Metastatic Breast Carcinoma in the Ovary (tissue), 3 donors: Measurements from ENCODE around the genes CACYBP and SEC16B.

GRCh38 chr1:174999500-175000468, at the start of gene CACYBP:
TSS of gene CACYBP (plus strand) at chr1:174999947.
- PRO-cap, 3 experiments: peak in 3 of 3 experiments; most common plus-strand start chr1:174999714 (in 2); most common minus-strand start chr1:174999646 (in 3)

- PRO-cap, 3 experiments: no peak in any of the 3 experiments
Observed at GRCh38 chr1:175142360-175142643, 50.3 kb downstream of the KIAA0040 start.

- PRO-cap, 3 experiments: no peak in any of the 3 experiments
Observed at GRCh38 chr1:175840779-175841161, 97.4 kb upstream of the TNR start.

DNA sequence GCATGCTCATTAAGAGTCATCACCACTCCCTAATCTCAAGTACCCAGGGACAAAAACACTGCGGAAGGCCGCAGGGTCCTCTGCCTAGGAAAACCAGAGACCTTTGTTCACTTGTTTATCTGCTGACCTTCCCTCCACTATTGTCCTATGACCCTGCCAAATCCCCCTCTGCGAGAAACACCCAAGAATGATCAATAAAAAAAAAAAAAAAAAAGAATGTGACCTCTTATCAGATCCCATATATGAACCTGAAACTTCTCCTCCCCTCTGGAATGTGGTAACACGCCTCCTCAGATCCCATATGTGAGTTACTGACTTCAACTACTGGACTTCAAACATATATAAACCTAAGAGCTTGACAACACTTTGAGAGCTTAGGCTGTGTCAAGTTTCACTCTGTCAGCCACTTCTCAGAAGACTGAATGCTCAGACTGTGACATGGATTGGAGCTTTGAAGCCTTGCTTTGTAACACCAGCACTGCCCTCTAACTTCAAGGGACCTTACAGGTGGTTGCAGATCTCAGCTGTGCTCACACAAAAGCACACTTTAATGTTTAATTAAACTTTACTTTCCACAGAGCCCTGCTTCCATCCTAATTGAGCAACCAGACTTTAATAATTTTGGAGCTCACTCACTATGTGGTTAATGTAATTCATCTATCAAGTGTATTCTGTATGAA, 148.4 kb downstream of the COP1 start:
- PRO-cap, 3 experiments: no peak in any of the 3 experiments

- PRO-cap, 3 experiments: no peak in any of the 3 experiments
Observed at GRCh38 chr1:176068188-176068712, 138.8 kb downstream of the COP1 start.

DNA sequence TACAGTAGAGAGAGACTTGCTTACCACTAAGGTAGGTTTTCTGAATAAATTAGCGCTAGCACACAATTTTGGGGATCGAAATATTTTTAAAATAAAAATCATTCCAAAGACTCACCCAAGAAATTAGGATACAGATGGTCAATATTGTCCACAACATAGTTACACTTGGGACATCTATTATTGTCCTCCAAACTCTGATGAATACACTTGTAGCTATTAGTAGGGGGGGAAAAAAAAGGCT, 31.4 kb downstream of the COP1 start:
- PRO-cap, 3 experiments: no peak in any of the 3 experiments

DNA sequence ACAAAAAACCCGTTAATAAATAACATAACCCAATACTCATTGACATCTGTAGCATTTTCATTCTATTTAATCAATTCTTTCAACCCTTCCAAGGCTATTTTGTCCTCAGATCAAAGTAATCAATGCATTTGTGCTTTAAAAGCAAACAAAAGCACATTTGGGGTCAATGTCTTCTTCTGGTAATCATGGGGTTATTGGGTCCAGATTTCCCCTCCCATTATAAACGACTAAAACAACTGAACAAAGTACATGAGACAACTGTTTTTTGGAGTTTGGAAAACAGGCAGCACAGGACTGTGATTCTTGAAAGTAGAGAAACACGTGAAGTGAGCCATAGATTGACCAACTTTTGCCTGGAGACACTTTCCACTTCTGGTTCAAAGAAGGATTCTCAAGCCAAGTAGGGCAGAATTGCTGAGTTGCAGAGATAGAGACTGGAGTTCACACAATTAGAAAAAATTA, 42.2 kb downstream of the PAPPA2 start:
- PRO-cap, 3 experiments: no peak in any of the 3 experiments

GRCh38 chr1:176939940-176940299, 224.6 kb downstream of the ASTN1 start:
- PRO-cap, 3 experiments: no peak in any of the 3 experiments

DNA sequence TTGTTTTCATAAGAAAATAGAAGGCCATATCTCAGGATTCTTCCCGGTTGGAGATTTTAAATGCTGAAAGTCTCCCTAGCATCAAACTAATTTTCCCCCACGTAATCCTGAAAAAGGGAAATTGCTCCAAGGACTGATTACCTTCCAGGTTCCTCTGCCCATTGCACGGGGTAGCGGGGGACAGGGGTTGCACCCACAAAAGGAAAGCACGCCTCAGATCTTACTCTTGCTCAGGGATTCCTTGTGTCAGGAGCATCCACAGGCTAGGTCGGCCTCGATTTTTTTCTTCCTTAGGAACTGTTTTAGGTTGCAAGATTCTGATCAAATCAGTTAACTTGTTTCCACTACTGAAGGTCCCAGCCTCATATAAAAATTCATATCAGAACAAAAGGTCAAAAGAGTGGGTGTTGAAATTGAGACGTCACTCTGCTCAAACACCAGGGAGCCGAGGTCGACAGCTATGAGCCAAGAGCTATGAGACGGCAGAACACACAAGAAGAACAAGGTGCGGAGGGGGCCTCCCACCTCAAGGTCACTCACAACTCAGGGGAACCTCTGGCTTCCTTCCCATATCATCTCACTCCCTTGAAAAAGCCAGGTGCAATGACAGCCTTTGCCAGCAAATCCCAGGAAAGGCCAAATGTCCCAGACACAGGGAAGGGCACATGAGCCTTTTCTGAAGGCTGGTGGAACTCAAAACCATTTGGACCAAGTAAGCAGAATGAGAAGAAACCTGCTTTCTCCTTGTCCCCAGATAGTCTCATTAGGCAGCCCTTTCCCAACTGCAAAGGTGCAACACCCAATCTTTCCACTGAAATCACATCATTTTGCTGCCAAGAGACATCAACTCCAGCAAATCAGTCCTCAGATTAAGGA, 799 bp downstream of the SEC16B start:
- PRO-cap, 3 experiments: no peak in any of the 3 experiments

DNA sequence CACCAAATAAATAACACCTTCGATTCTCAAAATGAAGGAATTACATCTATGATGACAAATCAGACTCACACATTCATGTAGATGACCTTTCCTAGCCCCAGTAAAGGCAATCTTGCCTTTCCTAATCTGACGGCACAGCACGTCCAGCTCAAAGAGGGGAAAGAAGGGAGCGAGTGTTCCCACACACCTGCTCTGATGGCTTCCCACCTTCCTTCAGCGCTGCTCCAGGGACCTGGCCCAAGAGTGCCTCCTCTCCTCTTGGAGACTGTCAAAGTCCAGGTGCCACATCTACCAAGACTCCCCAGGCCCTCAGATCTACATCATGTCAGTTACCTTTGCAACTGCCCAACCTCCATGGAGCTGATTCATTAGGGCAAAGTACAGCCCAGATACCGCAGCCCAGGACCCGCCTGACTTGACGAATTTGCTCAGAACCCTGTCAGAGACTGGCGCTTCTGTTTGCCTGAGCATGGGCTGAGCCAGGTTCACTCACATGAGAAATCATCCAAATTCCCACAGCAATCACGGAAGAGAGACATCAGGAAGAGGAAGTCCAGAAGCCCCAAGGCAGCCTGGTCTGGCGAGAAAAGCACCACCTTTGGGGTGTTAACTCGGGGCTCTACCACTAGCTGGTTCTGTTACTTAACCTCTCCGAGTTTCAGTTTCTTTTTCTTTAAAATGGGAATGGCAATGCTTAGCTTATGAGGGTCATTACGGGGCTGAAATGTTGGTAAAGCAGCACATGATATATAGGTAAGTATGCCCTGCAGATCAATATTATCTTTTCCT, at the start of gene SEC16B:
SEC16B (minus strand) TSS at position 362 of the 789 bp plus-strand sequence.
- PRO-cap, 3 experiments: no peak in any of the 3 experiments

DNA sequence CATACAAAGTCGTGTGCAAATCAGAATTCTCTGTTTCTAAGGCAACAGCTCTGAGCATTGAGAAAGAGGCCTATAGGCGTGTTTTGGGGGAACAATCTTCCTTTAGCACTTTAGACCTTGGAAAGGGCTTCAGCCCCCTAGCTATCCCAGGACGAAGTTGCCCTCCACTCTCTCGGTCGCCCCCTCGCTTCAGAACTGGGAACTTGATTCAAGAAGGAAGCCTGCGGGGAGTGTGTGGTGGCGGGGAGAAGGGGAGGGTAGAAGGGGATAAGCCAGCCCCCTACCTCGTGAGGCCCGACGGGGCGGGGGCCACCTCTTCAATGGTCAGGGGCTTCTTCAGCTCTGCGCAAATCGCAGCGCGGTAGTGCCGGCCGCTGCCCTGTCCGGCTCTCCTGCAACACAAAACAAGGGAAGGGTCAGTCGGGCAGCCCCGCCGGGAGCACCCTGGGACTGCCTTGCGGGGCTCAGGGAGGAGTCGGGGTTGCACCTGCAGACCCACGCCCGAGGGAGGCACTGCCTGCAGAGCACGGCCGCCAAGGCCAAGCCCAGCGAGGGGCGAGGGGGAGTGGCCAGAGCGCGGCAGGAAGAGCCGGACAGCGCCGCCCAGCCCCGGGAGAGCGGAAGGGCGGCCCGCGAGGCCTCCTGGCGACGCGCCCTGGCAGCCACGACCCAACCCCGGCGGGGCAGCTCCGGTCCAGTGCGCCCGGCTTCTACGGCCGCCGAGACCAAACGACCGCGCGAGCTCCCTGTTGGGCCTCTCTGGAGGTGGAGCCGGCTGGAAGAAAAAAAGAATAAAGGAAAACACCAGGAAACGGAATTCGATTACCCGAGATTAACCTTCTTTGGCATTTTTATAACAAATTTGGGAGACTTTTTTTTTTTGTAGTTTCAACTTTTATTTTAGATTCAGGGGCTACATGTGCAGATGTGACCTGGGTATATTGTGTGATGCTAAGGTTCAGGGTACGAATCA, 56.2 kb upstream of the RASAL2 start:
- PRO-cap, 3 experiments: peak in 3 of 3 experiments; most common plus-strand start position 672 of the sequence (in 3); most common minus-strand start position 515 of the sequence (in 2)

DNA sequence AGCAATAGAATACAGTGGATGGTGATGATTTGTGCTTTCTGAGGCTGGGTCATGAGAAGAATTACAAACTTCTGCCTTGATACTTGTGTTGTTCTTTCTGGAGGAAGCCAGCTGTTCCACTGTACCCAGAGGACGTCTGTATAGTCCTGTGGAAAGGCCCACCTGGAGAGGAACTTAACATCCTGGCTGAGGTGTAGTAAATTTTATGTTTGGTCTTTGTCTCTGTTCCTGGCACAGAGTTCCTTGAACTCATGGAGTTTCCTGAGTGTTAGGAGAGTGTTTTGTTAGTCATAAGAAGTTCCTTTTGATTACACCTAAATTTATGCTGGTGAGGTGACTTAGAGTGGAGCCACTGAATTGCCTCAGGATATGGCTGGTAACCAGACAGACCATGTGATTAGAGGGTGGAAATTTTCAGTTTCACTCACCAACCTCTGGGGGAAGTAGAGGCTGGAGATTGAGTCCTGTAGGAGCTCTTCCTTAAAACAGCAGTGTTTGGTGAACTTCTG, 57.9 kb downstream of the RASAL2 start:
- PRO-cap, 3 experiments: no peak in any of the 3 experiments

GRCh38 chr1:178178811-178179795, 85.2 kb downstream of the RASAL2 start:
- PRO-cap, 3 experiments: no peak in any of the 3 experiments

GRCh38 chr1:178283316-178283980, 189.5 kb downstream of the RASAL2 start:
- PRO-cap, 3 experiments: no peak in any of the 3 experiments

DNA sequence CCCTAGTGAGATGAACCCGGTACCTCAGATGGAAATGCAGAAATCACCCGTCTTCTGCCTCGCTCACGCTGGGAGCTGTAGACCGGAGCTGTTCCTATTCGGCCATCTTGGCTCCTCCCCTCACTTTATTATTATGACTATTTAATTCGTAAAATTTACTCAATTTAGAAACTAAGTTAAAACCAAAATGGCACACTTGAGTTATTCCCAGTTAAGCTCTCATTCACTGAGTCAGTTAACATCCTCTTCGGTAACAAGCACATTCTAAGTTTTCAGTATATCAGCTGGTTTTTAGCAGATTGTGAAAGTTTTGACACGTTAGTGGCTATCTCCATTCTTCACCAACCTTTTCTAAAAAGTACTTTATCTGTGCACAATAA, 176.1 kb downstream of the CLEC20A start:
- PRO-cap, 3 experiments: no peak in any of the 3 experiments

DNA sequence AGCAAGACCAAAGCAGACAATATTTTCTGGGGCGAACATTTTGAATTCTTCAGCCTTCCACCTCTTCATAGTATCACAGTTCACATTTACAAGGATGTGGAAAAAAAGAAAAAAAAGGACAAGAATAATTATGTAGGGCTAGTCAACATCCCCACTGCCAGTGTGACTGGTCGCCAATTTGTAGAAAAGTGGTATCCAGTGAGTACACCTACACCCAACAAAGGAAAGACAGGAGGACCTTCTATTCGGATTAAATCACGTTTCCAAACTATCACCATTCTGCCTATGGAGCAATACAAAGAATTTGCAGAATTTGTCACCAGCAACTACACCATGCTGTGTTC, 54.0 kb downstream of the CLEC20A start:
- PRO-cap, 3 experiments: no peak in any of the 3 experiments

- PRO-cap, 3 experiments: no peak in any of the 3 experiments
Observed at GRCh38 chr1:178470428-178471009, 26.2 kb downstream of the CLEC20A start.

GRCh38 chr1:178528244-178528970, 15.5 kb downstream of the TEX35 start:
- PRO-cap, 3 experiments: peak in 1 of 3 experiments; most common plus-strand start chr1:178528724 (in 1)

DNA sequence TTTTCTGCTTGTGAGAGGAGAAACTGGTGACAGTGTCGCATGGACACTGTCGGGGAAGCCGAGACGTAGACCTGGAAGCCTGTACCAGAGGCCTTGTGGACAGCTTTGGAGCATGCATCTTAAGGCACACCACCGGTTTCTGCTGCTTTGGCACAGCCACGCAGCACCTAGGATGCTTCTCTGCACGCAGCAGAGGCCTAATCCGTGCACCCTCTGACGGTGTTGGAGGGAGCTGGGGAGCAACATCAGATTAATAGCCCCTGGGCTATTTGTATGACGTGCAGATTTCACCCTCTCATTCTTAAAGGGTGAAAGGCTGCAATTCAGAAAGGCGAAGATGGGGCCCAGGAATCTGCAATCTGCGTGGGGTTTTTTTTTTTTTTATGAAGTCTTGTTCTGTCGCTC, 30.4 kb downstream of the TEX35 start:
- PRO-cap, 3 experiments: peak in 1 of 3 experiments; most common minus-strand start position 144 of the sequence (in 1)

- PRO-cap, 3 experiments: no peak in any of the 3 experiments
Observed at GRCh38 chr1:178869017-178869774, 1.7 kb downstream of the ANGPTL1 start.